ENCODE measurements around a stretch of chr14.

DNA sequence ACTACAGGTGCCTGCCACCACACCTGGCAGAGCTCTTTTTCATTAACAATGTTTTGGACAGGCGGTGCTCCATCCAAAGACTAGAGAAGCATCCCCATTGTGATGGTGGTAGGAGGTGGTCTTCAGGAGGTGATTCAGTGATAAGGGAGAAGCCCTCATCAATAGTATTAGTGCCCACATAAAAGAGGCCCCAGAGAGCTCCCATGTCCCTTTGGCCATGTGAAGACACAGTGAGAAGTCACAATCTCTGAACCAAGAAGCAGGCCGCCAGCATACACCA lies 920.4 kb downstream of the BCL11B start:
- RAMPAGE, long total RNA: no peak
- RRBS: no CpG with 5 or more reads among the region's 2 CpGs

GRCh38 chr14:98972674-98973455 lies 299.1 kb downstream of the BCL11B start:
- RAMPAGE, long total RNA: no peak
- RRBS: no CpG with 5 or more reads among the region's 18 CpGs

GRCh38 chr14:99032649-99032894 lies 239.4 kb downstream of the BCL11B start:
- RAMPAGE, long total RNA: no peak
- RRBS: no CpG with 5 or more reads among the region's 3 CpGs

DNA sequence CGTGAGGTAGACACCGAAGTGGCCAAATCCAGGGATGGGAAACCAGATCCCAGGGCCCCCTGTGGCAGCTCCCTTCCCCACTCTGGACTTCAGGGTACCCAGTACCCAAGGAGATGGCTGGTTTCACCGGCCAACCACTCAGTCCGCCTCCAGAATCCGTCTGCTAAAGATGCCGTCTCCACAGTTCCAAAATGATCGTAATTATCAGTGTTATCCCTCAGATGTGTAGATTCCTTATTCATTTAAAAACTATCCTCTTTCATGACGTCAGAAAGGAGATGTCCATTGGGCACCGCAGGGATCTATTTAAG lies 90.3 kb downstream of the BCL11B start:
- RAMPAGE, long total RNA: no peak
- RRBS: no CpG with 5 or more reads among the region's 9 CpGs

- RAMPAGE, long total RNA: no peak
- RRBS: no CpG with 5 or more reads among the region's 8 CpGs
These were observed 33.9 kb downstream of the BCL11B start for GRCh38 chr14:99238089-99238598.

- RAMPAGE, long total RNA: no peak
- RRBS: no CpG with 5 or more reads among the region's 17 CpGs
These were observed 31.6 kb downstream of the BCL11B start for GRCh38 chr14:99240389-99240892.

DNA sequence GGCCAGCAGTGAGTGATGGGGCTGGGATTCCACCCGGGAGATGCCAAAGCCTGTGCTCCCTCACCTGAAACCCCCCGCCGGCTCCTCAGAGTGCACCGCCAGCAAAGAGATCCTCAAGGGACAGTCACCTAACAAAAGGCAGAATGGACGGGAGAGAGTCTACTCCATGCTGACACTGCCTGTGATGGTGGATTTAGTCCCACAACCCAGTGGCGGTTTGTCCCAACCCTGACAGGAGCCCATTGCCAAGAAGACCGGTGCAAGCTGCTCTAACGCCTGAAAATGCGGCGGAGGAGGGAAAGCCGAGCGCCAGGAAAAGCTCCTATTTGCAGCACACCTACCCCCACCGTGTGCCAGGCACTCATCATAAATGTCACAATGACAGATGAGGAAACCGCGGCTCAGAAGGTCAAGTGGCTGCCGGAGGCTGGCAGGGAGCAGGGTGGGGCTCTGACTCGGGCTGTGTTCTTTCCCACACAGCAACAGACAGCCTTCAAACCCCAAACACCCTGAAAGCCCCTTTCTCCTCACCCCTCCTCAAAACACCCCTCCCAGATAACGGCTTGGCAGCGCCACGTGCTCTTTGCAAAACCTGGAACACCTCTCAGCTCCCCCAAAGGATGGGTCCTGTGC lies 18.7 kb downstream of the BCL11B start:
- RAMPAGE, long total RNA: no peak
- RRBS: no CpG with 5 or more reads among the region's 20 CpGs

- RAMPAGE, long total RNA: no peak
- RRBS: no CpG with 5 or more reads among the region's 10 CpGs
These were observed 8.3 kb downstream of the BCL11B start for GRCh38 chr14:99263484-99264297.

GRCh38 chr14:99287180-99287711 lies 15.2 kb upstream of the BCL11B start:
- RAMPAGE, long total RNA: no peak
- RRBS: no CpG with 5 or more reads among the region's 9 CpGs

- RAMPAGE, long total RNA: no peak
- RRBS: no CpG with 5 or more reads among the region's 15 CpGs
These were observed 44.4 kb upstream of the BCL11B start for GRCh38 chr14:99316384-99316903.

GRCh38 chr14:99413118-99413466 lies 67.6 kb downstream of the SETD3 start:
- RAMPAGE, long total RNA: no peak
- RRBS: no CpG with 5 or more reads among the region's 6 CpGs

- RAMPAGE, long total RNA: no peak
- RRBS: no CpG with 5 or more reads among the region's 6 CpGs
These were observed 44.2 kb downstream of the CCNK start for GRCh38 chr14:99525433-99525693.

DNA sequence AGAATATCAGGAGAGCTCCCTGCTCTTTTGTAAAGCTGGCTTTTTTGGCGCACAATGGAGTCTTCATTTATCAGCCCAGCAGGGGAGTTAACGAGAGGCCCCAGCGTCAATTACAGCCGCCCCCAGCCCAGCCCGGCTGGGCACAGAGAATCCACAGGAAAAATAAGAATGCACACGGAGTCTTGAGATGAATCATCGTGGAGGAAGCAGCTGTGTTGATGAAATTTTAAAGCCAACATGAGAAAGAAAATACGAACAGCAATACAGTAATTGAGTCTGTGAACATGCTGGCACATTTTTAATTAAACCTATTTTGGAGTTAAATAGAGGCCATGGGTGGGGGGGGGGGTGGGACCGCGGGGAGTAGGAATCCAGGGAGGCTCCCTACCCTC lies 50.0 kb downstream of the CCNK start:
- RAMPAGE, long total RNA: no peak
- RRBS: no CpG with 5 or more reads among the region's 10 CpGs

DNA sequence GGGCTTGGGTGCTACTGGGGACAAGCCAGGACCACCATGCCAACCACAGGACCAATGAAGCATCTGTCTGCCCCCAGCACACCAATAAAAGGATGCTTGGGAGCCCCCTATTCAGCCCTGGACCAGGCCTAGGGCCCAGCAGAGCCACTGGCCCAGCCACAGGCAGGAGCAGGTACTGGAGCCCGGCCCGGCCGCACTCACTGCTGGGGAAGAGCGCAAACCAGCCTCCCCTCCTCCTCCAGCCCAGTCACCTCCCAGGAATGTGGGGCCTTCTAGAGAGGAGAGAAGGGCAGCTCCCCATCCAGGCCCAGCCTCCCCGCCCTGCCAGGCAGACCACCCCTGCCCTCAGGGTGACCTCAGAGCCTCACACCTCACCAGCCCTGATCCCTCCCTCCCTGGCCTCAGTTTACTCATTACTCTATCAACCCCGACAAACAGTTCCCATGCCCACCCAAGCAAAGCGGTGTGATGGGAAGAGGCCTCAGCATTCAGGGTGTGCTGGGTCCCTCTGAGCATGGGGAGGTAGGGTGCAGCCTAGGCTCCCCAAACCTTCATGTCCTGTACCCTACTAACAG lies 56.2 kb downstream of the CCNK start:
- RAMPAGE, long total RNA: no peak
- RRBS: no CpG with 5 or more reads among the region's 7 CpGs

GRCh38 chr14:99576173-99576890 lies 27.7 kb downstream of the CCDC85C start:
- RAMPAGE, long total RNA: no peak
- RRBS: no CpG with 5 or more reads among the region's 10 CpGs

GRCh38 chr14:99733652-99734379 lies 49.7 kb downstream of the CYP46A1 start:
- RAMPAGE, long total RNA: no peak
- RRBS: no CpG with 5 or more reads among the region's 23 CpGs

GRCh38 chr14:99943664-99944138 lies 121.5 kb upstream of the EVL start:
- RAMPAGE, long total RNA: no peak
- RRBS: no CpG with 5 or more reads among the region's 13 CpGs

DNA sequence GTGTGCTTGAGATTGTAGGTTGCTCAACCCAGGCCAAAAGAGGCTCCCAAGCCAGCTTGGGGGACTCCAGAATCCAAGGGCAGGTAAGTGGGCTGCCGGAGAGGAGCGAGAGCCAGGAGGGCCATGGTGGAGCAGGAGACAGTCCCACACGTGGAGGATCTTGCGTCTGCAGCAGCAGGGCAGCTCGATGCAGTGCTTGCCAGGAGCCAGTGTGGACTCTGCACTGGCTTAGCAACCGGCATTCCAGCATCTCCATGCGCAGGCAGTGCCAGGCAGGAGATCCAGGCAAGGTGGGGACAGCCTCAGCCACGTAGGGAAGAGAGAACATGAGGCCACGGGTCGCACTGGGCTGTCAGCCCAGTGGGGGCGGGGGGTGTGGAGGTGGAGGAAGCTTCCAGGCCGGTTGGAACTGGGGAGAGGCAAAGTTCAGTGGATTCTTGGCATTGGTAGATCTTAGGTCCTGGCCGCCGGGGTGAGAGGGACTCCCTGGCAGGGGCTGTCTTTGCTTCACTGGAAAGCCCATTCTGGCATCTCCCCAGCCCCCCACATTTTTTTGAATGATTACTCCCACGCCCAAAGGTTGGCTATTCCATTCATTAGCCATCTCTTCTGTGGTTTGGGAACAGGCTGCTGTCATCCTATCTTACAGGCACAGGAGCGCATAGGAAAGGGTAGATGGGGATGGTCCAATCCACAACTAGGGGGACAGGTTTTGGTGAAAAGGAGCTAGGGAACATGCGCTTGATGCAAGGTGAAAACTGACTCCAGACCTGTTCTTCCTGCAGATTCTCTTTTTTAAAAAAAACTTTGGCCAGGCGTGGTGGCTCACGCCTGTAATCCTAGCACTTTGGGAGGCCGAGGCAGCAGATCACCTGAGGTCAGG lies 120.8 kb upstream of the EVL start:
- RAMPAGE, long total RNA: no peak
- RRBS: 74% methylated on average over 3 of the region's 20 CpGs

DNA sequence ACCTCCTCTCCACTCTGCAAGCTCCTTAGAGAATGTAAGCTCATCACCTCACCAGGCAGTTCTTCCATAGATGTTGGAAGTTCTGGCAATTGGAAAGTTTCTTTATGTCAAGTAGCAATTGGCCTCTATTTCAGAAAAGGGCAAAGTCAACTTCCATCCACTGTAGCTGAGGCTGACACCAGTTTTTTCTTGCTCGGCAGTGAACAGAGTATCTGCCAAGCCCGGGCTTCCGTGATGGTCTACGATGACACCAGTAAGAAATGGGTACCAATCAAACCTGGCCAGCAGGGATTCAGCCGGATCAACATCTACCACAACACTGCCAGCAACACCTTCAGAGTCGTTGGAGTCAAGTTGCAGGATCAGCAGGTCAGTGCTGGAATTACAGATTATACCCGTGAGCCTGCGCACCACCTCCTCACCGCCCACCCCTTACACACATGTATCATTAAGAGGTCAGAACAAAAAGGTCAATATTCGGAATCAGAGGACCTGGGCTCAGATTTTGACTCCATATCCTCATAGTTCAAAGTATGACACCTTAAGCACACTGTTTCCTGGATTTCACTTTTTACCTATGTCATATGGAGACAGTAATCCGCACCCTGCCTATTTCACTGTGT lies 19.4 kb downstream of the EVL start:
- RAMPAGE, long total RNA: no peak
- RRBS: 92% methylated on average over 4 of the region's 11 CpGs

- RAMPAGE, long total RNA: no peak
- RRBS: no CpG with 5 or more reads among the region's 8 CpGs
These were observed 40.6 kb downstream of the EVL start for GRCh38 chr14:100105929-100106202.

Data from kidney epithelial cell (primary cell).